ENCODE data around the genes ESCO1 and MIB1.

DNA sequence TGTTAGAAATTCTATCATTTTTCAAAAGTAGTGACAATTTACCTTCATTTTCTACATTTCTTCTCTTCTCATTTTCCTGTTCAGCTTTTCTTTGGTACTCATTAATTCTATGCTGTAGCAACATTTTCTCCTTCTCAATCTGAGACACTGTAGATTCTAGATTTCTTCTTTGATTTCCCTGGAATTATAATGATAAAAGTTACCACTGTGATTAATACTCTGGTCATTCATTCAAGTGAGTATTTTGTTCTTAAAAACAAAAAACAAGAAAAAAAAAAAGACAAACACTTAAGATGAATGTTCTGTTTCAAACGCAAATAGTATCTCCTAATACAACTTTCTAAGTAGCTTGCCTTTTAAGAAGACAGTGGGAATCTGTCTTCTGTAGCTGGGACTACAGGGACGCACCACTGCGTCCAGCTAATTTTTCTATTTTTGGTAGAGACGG is 103.6 kb downstream of the ROCK1 start:
- RRBS: no CpG with 5 or more reads among the region's 4 CpGs
CAGE:
- cytosol, long polyA plus RNA: no peak
- long polyA plus RNA: no peak
- nucleus, long polyA plus RNA: no peak

DNA sequence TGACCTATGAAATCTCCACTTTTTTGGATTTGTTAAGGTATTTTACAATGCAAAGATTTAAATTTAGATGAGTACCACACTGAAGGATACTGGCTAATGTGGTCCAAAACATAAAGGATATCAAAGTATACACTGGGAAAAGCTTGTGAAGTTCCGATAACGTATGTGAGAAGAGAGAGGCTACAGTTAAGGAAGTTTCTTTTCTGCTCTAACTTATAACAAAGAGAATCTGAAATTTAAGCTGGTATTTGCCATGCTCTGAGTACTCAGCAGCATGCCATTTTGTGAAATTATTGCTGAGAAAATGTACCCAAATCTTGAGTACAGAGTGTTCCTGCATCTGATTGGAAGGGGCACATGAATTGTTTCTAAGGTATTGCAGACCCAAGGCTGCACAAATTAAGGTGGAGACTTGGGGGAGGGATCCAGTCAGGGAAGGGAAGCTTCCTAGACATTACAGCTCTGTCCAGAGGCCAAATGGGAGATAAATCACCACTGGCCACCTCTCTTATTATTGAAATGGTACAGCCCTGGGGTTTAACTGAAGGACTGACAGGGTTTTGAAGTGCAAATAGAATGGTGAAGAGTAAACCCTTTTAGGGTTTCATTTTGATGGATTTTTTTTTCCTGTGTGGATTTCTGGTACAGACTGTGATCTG is 119.1 kb downstream of the GREB1L start:
- RRBS: no CpG with 5 or more reads among the region's 2 CpGs
CAGE:
- cytosol, long polyA plus RNA: no peak
- long polyA plus RNA: no peak
- nucleus, long polyA plus RNA: no peak

DNA sequence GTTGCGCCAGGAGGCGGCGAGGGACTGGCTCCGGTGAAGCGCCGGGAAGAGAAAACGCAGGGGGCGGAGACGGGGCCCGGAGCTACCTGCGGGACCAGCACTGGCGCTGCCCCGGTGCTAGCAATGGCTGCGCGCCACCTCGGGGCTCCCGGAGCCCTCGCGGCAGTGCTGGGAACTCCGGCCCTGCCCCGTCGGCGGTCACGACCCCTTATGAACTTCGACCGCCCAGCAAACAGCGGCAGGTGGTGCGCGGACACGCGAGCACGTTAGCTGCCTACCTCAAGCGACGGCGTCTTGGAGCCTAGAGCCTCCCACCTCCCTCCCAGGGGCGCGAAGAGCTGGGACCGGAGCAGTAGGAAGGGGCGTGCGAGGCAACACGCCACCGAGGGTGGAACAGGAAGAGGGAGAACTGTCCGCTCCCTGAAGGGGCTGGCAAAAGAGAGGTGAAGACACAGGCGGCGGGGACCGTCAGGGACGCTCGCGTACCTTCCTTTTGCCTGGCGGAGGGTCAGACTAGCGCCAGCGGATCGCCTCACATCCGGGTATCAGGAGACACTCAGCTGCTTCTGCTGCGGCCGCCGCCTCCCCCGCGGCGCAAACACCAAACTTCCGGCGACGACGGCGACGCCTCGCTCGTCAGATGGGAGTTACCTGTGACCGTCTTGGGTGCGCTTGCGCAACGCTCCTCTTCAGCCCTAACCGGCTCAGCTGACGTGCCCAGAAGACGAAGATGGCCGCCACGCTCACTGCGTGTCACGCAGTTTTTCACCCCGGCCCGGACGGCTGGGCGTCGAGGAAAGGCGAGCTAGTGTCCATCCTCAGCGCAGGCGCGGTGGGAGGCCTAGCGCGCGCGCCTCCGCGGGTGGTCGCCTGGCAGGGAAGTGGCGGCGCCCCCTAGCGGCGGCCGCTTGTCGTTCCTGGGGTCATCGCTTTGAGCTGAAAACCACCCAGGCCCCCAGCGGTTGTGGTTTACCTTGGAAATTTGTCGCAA is at the start of gene ESCO1:
TSS of gene ESCO1 (minus strand) at position 568 of the 991 bp plus-strand sequence.
- RRBS: 1% methylated on average over 36 of the region's 104 CpGs
CAGE:
- cytosol, long polyA plus RNA: start-site peak on the minus strand centred at position 601 of the sequence, 175 bp wide, 176 and 358 reads in 2 replicates
- long polyA plus RNA: start-site peak on the minus strand centred at position 650 of the sequence, 271 bp wide, 425 and 310 reads in 2 replicates
- nucleus, long polyA plus RNA: start-site peak on the minus strand centred at position 565 of the sequence, 94 bp wide, 448 and 626 reads in 2 replicates; start-site peak on the minus strand centred at position 737 of the sequence, 98 bp wide, 24 and 33 reads in 2 replicates

- RRBS: no CpG with 5 or more reads among the region's 14 CpGs
CAGE:
- cytosol, long polyA plus RNA: no peak
- long polyA plus RNA: no peak
- nucleus, long polyA plus RNA: no peak
Measured at GRCh38 chr18:21707238-21707716, 2.7 kb upstream of the ABHD3 start.

- RRBS: no CpG with 5 or more reads among the region's 10 CpGs
CAGE:
- cytosol, long polyA plus RNA: no peak
- long polyA plus RNA: no peak
- nucleus, long polyA plus RNA: no peak
Measured at GRCh38 chr18:21735613-21736161, 4.9 kb upstream of the MIB1 start.

DNA sequence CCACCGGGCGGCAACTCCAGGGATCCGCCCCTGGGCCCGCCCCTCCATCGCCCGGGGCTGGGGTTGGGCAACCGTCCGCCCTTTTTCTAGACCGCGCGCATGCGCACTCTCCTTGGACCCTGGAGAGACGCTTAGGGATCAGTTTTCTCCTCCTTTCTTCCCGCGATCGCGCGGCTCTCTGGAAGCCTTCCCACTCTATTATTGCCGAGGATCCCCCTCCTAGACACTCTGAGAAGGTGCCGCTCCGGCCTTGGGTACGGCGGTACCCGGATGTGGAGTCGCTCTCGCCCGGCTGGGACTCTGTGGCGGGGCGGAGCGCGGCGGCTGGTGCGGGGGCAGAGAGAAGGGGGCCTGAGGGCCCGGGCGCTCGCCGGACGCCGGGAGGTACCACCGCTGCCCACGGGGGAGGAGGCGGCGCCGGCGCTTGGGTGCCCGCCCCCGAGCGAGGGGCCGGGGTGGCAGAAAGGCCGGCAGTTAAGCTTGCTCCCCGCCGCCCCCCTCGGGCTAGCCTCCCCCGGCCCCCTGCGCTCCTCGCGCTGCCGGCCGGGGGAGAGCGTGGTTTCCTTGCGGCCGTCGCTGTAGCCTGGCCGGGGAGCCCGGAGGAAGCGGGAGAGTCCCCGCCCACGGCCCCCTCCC is at the start of gene MIB1:
TSS of gene MIB1 (plus strand) at position 112 of the 636 bp plus-strand sequence.
- RRBS: 2% methylated on average over 31 of the region's 68 CpGs
CAGE:
- cytosol, long polyA plus RNA: no peak
- long polyA plus RNA: no peak
- nucleus, long polyA plus RNA: no peak

DNA sequence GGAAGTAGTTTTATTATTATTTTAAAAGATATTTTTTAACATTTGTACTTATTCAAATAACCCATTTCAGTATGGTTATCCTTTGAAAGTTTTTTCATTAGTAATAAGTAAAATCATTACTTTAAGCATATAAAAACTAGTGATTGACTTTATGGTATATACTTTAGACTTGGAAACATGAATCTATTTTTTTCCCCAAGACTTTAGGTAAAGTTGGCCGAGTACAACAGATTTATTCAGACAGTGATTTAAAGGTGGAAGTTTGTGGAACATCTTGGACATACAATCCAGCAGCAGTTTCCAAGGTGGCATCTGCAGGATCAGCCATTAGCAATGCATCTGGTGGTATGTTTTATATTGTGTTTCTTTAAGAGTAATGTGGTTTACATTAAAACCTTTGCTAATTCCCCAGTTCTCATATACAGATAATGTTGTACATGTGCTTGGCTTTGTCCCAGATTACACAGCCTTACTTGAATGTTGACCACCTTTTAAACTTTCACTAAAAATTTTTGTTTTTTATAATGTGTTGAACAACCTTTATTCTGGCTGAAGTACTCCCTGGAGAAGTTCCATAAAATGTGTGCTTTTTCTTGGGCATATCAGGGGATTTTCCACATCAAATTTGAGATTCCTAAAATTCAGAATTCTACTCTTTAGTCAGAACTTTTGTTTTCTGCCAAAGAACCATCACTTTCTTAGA is 57.4 kb downstream of the MIB1 start:
- RRBS: no CpG with 5 or more reads among the region's 1 CpG
CAGE:
- cytosol, long polyA plus RNA: no peak
- long polyA plus RNA: no peak
- nucleus, long polyA plus RNA: no peak

DNA sequence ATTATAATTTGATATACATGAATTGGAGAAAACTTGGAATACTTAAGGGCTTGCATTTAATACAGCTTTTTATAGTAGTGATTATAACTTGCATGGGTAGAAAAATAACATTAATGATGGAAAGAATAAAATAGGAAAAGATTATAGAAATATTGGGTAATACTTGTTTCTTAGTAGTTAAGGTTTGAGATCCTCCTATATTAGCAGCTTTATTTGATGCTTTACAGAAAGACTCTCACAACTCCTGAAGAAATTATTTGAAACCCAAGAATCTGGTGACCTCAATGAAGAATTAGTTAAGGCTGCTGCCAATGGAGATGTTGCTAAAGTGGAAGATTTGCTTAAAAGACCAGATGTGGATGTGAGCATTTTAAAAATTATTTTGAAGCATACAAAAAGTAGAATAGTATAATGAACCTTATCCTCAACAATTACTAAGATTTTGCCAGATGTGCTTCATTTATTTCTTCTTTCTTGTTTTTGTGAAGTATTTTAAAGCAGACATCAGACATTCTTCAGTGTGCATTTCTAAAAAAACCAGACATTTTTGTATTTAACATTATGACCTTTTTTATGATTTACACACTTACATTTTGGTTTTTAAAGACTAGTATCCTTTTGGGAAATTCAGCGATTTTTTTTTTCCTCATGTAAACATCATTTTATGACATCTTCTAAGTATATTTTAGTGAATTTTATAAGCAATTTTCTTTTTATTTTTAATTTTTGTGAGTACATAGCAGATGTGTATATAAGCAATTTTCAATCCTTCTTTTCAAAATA is 59.2 kb downstream of the MIB1 start:
- RRBS: no CpG with 5 or more reads among the region's 1 CpG
CAGE:
- cytosol, long polyA plus RNA: no peak
- long polyA plus RNA: no peak
- nucleus, long polyA plus RNA: no peak

DNA sequence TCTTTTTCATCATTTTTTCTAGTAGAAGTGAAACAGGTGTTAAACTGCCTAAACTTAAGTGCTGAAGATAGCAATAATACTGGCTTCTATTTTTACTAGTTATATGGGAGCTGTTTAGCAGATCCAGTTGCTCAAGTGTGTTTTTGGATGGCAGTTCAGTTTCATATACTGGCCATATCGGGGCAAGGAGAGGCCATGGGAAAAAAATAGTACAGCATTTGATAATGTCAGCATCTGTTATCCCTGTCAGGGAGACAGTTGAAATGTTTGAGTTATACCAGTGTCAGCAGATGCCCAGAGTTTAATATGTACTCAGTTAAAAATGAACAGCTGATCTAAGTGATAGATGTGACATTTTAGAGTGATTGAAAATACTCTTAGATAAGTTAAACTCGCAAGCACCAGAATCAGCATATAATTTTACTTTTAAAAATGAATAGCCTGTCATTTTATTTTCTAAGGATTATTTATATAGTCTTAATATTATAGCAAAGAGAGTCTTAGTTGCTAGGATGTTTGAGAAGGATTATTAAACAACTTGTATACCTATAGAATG is 86.4 kb downstream of the MIB1 start:
- RRBS: no CpG with 5 or more reads among the region's 2 CpGs
CAGE:
- cytosol, long polyA plus RNA: no peak
- long polyA plus RNA: no peak
- nucleus, long polyA plus RNA: no peak

DNA sequence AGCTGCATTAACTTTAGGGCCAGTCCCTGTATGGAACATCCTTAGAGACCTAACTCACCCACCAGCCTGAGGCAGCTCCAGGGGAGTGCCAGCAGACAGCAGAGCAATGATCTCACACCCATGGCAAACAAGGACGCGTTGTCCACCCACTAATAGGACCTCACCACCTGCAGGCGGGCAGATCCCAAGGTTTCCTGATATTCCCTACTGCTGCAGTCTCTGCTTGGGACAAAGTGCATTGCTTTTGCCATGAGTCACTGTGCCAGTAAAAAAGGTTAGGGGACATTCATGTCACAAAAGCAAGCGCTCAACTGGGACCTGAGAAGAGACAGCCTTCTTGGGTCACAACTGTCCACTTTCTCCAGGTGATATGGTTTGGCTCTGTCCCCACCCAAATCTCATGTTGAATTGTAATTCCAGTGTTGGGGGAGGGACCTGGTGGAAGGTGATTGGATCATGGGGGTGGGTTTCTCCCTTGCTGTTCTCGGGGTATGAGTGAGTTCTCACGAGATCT is 160.1 kb downstream of the MIB1 start:
- RRBS: no CpG with 5 or more reads among the region's 6 CpGs
CAGE:
- cytosol, long polyA plus RNA: no peak
- long polyA plus RNA: no peak
- nucleus, long polyA plus RNA: no peak

- RRBS: no CpG with 5 or more reads among the region's 7 CpGs
CAGE:
- cytosol, long polyA plus RNA: no peak
- long polyA plus RNA: no peak
- nucleus, long polyA plus RNA: no peak
Measured at GRCh38 chr18:22044957-22045800, 124.2 kb upstream of the GATA6 start.

DNA sequence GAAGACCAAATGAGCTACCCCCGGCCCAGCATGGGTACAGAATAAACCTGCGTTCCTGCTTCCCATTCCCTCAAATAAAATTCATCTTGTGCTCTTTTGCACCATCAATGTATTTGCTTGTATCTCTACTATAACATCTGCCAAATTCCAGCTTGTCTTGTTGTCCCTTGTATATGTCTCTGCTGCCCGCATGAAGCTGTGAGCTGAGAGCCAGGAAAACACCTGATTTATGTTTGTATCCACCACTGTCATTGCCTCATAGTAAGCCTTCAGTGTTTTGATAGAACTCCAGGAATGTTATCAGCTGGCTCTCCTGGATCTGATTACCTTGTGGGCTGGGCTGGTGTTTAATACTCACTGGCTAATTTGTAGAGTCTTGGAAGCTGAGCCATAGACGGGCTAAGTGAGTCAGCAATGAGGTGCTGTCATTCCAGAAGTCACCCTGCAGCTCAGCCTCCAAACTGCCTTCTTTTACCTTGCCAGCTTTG is 62.9 kb upstream of the GATA6 start:
- RRBS: 33% methylated on average over 1 of the region's 4 CpGs
CAGE:
- cytosol, long polyA plus RNA: no peak
- long polyA plus RNA: no peak
- nucleus, long polyA plus RNA: no peak

DNA sequence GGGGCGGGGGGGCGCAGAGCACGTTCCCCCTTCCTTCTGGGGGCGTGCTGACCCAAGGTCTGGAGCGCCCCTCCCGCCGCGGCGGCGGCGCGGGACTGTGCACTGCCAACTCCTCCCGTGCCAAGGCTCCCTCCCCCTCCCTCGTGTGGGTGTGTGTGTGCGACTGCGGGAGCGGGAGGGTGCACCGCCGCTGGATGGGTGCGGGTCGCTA is 513 bp upstream of the GATA6 start:
- RRBS: no CpG with 5 or more reads among the region's 21 CpGs
CAGE:
- cytosol, long polyA plus RNA: no peak
- long polyA plus RNA: no peak
- nucleus, long polyA plus RNA: no peak

GRCh38 chr18:22176369-22177569 is 7.4 kb downstream of the GATA6 start:
- RRBS: 11% methylated on average over 23 of the region's 78 CpGs
CAGE:
- cytosol, long polyA plus RNA: no peak
- long polyA plus RNA: no peak
- nucleus, long polyA plus RNA: no peak

GRCh38 chr18:22186247-22186626 is 16.8 kb downstream of the GATA6 start:
- RRBS: no CpG with 5 or more reads among the region's 4 CpGs
CAGE:
- cytosol, long polyA plus RNA: no peak
- long polyA plus RNA: no peak
- nucleus, long polyA plus RNA: no peak

DNA sequence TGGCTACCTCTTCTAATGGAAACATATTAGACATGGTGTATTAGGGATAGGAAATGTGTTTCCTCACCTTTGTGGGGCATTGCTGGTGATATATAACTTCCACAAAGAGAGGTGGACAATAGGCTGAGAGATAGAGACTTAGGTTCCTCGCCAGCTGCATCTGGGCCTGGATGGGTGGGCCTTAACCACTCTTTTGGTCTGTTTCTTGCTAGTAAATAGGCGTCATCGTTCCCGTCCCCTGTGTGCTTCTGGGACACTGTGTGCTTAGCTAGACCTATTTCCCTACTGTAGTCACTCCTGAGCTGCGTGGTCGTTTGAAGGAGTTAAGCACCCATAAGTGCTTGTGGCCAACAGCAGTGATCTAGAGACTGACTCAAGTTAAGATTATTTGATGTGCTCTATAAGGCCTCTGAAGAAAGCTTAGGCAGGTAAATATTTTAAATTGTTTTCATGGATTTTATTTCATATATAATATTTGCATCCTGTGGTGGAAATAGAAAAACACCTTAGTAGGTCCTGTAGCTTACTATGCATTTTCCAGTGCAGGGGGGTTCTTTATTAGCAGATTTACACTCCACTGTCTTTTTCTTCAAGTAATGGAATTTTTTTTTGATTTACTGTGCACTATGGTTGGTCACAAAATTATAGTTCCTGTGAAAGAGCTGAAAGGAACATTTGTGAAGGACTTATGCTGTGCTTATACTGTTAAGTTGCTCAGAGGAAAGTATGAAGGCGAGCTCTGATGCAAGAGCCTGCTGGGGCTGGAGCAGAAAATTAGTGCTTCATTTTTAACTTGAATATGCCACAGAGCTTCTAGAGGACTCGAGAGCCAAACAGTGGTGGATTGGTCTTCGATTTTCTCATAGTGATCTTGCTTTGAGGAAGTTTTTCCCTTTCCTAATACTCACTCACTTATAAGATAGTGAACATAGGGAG is 19.8 kb downstream of the GATA6 start:
- RRBS: no CpG with 5 or more reads among the region's 9 CpGs
CAGE:
- cytosol, long polyA plus RNA: no peak
- long polyA plus RNA: no peak
- nucleus, long polyA plus RNA: no peak

DNA sequence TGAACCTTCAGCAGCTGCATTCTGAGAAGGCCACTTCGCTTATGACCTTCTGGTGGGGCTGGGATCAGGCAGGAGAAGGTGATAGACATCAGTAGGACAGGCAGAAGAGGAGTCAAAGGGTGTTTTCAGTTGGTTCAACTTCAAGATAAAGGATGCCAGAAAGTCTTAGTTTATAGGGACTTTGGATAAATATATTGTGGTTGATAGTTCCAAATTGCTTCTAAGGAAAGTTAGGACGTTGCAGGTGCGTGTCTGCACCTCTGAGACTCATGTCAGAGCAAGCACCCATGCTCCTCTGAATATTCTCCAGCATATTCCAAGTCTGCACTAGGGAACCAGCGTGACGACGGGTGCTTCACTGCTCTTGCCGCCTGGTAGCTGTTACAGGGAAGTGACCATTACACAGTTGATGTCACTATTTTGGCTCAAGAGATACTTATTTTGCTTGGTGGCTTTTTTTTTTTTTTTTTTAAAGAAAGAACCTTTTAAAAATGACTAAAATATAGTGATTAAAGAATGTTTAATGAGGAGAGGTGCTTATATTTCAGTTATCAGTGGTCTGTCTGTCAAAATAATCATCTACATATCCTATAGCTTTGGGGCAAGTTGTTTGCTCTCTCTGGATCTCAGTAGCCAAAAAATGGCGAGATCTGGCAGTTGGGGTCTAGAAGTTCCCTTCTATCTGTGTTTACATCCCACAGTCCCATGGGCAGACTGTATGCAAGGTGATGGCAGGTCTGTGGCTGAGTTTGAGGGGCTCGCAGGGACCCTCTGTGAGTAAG is 35.7 kb downstream of the GATA6 start:
- RRBS: no CpG with 5 or more reads among the region's 9 CpGs
CAGE:
- cytosol, long polyA plus RNA: no peak
- long polyA plus RNA: no peak
- nucleus, long polyA plus RNA: no peak

DNA sequence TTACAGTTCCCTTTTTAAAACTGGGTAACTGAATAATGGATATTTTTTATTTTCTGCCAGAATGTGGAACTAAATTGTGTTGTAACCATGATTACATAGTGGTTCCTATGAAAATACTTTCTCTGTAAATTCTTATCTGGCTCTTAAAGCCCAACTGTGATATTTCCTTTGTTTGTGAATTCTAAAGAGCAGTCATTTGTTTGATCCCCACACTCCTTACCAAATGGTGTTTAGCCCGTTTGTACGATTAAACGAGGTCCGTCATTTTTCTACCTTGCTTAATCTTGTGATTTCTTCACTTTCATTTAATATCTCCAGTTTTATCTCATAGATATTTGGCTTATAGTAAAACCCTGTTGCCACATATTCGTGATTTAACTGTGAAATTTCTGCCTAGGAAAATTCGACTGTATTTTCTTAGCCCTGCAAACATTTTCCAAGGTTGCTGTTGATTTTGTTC is 116.3 kb downstream of the CTAGE1 start:
- RRBS: no CpG with 5 or more reads among the region's 6 CpGs
CAGE:
- cytosol, long polyA plus RNA: no peak
- long polyA plus RNA: no peak
- nucleus, long polyA plus RNA: no peak

DNA sequence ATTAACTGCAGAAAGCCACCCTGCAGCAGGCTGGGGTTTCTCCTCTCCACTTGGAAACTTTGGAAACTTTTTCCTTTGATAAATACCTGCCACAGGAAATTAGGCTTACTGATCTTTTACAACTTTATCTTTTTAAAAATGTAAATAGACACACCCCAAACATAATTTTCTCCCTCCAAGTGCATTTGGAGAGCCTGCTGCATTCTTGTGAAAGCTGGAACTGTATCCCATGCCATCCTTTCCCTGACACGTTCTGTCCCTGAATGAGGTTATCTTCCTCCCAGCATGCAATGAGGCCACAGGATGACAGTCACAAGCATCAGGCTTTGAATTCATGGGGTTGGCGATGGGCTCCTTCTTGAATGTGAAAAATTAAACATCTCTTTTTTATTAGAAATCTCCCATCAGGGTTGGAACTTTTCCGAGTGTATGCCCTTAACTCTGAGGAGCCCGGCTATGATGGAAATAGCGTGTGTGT is 77.8 kb downstream of the CTAGE1 start:
- RRBS: no CpG with 5 or more reads among the region's 5 CpGs
CAGE:
- cytosol, long polyA plus RNA: no peak
- long polyA plus RNA: no peak
- nucleus, long polyA plus RNA: no peak

GRCh38 chr18:22471408-22472250 is 53.9 kb upstream of the CTAGE1 start:
- RRBS: no CpG with 5 or more reads among the region's 11 CpGs
CAGE:
- cytosol, long polyA plus RNA: no peak
- long polyA plus RNA: no peak
- nucleus, long polyA plus RNA: no peak